Gastroesophageal sphincter (tissue), 4 donors: ENCODE measurements around a stretch of chr3.

GRCh38 chr3:128732310-128733157 is 6.6 kb downstream of the RAB7A start:
- PRO-cap, result no peak
- RAMPAGE, long total RNA, 4 experiments, result no peak in any of the 4 experiments

GRCh38 chr3:128766061-128766631 is 40.2 kb downstream of the RAB7A start:
- PRO-cap, result no peak
- RAMPAGE, long total RNA, 4 experiments, result no peak in any of the 4 experiments

GRCh38 chr3:128768114-128768847 is 42.3 kb downstream of the RAB7A start:
- PRO-cap, result no peak
- RAMPAGE, long total RNA, 4 experiments, result no peak in any of the 4 experiments

GRCh38 chr3:129039903-129040382 is 20.6 kb upstream of the GP9 start:
- PRO-cap, result no peak
- RAMPAGE, long total RNA, 4 experiments, result no peak in any of the 4 experiments

DNA sequence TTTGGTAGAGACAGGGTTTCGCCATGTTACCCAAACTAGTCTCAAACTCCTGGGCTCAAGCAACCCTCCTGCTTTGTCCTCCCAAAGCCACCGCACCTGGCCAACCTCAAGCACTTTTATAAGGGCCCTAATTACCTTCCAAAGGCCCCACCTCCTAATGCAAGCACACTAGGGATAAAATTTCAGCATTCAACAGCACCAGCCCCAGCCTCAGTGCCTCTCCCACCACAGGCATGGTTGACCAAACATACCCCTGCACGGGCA is 4.1 kb downstream of the GP9 start:
- PRO-cap, result no peak
- RAMPAGE, long total RNA, 4 experiments, result no peak in any of the 4 experiments

- PRO-cap, result no peak
- RAMPAGE, long total RNA, 4 experiments, result no peak in any of the 4 experiments
Measured at GRCh38 chr3:129067453-129068444, 7.2 kb downstream of the GP9 start.

GRCh38 chr3:129106084-129107094 is 15.2 kb downstream of the RAB43 start:
- PRO-cap, result no peak
- RAMPAGE, long total RNA, 4 experiments, result no peak in any of the 4 experiments

- PRO-cap, result no peak
- RAMPAGE, long total RNA, 4 experiments, result no peak in any of the 4 experiments
Measured at GRCh38 chr3:129121333-129121727, 274 bp downstream of the RAB43 start.

GRCh38 chr3:129134664-129135001 is 13.0 kb upstream of the RAB43 start:
- PRO-cap, result no peak
- RAMPAGE, long total RNA, 4 experiments, result no peak in any of the 4 experiments

GRCh38 chr3:129162660-129163827 is 2.2 kb upstream of the ISY1 start:
- PRO-cap, result no peak
- RAMPAGE, long total RNA, 4 experiments, result no peak in any of the 4 experiments

GRCh38 chr3:129245299-129246165 is 3.9 kb upstream of the COPG1 start:
- PRO-cap, result no peak
- RAMPAGE, long total RNA, 4 experiments, result no peak in any of the 4 experiments

DNA sequence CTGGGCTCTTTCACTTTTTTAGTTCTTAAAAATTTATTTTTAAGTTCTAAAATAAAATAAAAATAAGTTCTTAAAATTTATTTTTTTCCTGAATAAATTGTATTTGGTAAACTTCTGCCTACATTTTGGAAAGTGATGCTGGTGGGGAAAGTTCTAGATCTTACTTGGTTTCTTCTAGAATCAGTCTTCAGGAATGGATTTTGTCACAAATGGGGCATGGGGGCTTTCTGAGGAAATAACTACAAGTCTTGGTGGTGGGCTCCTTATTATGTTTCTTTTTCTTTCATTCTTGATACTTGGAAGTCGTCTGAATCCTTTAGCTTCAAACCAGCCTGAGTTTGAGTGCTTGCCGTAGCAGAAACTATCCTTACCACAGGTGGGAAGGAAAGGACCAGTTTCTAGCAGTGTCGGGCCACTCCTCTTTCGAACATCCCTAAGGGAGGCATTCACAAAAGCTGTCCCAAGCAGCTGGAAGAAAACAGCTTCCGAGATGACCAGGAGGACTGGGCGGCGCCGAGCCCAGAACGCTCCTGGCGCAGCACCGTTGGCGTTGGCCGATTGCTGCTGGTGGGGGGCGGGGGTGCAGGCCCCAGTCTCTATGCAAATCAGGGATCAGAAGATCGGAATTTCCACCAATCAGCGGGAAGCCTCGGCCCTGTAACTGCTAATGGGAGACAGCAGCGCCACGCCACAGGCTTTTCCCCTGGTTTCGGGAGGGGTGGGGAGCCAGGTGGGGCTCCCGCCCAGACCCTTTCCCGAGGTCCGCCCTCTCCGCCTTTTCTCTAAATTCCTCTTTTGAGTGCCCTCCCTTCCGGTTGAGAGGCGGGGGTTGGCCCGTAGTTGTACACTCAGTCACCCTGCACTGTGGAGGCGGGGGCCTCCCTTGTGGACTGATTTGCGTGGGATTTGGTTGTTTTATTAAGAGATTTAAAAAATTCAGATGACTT is 10.6 kb downstream of the H1-10 start:
- PRO-cap, result bidirectional peak, plus-strand start at position 856 of the sequence, minus-strand start at position 532 of the sequence
- RAMPAGE, long total RNA, 4 experiments, result no peak in any of the 4 experiments

DNA sequence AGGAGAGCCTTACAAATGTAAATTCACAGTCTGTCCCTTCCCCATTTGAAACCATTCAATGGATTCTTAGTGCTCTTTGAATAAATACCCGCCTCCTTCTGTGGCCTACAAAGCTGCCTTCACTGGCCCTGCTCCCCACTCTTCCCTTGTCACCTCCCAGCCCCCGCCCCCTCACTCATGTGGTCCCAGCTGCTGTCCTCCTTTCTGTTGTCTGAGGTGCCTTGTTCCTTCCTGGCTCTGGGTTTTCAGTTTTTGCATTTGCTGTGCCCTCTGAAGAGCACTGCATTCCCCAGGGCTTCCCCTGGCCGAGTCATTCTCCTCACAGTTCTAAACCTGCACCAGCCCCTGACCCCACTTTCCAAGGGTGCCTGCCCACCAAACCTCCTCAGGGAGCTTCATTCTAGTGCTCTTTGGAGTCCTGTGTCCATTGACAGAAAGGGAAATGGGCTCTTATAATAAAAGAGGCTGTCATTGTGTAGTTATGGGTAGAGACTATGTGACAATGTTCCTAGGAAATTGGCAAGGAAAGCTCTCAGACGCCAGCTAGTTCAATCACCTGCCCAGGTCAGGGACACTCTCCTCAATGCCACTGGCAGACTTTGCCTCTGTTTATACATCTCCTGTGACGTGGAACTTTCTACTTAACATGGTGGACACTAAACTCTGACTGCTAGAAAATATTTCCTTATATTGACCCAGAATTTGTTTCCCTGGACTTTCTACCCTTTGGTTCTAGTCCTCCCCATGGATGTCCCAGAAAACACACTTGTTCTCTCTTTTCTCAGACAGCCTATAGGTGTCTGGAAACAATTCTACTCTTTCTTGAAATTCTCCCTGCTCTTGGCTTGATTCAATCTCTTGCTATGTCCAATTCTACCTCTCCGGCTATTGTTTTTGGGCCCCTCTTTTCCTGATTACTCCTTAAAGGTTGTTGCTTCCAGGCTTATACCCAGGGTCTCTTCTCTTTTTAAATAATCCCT is 2.9 kb downstream of the EFCAB12 start:
- PRO-cap, result no peak
- RAMPAGE, long total RNA, 4 experiments, result no peak in any of the 4 experiments

GRCh38 chr3:129462304-129462916 is 22.4 kb downstream of the IFT122 start:
- PRO-cap, result no peak
- RAMPAGE, long total RNA, 4 experiments, result no peak in any of the 4 experiments

DNA sequence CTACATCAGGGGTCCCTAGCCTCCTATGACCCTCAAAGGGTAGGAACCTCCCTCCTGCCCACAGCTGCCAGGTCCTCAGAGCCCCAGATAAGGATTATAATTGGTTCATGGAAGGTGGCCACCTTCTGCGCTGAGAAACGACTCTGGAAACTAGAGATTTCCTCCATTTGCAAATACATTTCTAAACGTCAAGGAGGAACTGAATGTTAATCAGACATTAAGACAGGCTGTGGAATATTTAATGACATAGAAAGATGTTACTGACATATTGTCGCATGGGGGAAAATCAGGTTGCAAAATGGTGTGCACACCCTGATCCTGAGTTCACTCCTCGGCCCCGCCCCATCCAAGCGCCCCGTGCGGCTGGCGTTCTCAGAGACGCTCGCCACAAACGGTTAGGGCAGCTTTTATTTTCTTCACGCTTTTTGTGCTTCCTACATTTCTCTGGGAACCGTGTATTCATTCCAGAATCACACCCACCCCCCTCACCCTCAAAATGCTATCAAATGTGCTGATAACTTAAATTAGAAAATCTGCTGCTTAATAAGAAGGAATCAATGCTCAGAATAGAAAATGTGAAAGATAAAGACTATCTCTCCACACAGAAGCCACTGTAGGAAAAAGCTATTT is 10.8 kb downstream of the H1-8 start:
- PRO-cap, result no peak
- RAMPAGE, long total RNA, 4 experiments, result no peak in any of the 4 experiments

- PRO-cap, result bidirectional peak, plus-strand start at chr3:129557680, minus-strand start at chr3:129557380
- RAMPAGE, long total RNA, 4 experiments, result no peak in any of the 4 experiments
Measured at GRCh38 chr3:129557059-129558013, 14.4 kb downstream of the H1-8 start.

- PRO-cap, result no peak
- RAMPAGE, long total RNA, 4 experiments, result no peak in any of the 4 experiments
Measured at GRCh38 chr3:129577823-129578845, 28.3 kb downstream of the PLXND1 start.

DNA sequence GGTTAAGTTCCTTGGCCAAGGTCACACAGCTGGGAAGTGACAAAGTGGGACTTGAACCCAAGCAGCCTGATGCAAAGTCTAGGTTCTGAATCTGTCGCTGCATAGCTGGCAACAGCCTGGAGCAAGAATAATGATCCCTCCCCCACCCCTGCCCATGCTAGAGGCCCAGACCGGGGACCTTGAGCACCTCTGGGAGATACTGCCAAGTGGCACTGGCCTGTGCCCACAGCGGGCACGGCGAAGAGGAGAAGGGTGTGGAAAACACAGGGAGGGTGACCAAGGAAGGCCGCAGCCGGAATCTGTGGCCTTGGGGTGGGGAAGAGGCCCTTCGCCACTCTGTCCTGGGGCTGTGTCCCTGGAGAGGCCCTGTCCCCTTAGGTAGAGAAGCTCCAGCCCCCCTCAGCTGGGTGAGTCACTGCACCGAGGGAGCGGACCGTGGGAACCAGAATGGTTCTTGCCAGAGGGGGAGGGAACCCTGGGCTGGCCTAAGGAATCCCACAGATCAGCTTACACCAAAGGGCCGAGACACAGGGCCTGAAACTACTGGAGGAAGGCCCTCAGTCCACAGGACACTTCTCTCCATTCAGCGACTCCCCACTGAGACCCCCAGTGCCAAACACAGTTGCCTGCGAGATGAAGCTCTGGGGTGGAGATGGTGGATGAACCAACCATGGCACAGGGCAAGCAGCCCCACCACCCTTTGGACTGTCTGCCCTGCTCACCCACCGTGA is 3.4 kb downstream of the PLXND1 start:
- PRO-cap, result bidirectional peak, plus-strand start at position 515 of the sequence, minus-strand start at position 351 of the sequence
- RAMPAGE, long total RNA, 4 experiments, result no peak in any of the 4 experiments

GRCh38 chr3:129607475-129607888 is 1.0 kb upstream of the PLXND1 start:
- PRO-cap, result unidirectional peak, plus-strand start at chr3:129607622
- RAMPAGE, long total RNA, 4 experiments, result no peak in any of the 4 experiments

DNA sequence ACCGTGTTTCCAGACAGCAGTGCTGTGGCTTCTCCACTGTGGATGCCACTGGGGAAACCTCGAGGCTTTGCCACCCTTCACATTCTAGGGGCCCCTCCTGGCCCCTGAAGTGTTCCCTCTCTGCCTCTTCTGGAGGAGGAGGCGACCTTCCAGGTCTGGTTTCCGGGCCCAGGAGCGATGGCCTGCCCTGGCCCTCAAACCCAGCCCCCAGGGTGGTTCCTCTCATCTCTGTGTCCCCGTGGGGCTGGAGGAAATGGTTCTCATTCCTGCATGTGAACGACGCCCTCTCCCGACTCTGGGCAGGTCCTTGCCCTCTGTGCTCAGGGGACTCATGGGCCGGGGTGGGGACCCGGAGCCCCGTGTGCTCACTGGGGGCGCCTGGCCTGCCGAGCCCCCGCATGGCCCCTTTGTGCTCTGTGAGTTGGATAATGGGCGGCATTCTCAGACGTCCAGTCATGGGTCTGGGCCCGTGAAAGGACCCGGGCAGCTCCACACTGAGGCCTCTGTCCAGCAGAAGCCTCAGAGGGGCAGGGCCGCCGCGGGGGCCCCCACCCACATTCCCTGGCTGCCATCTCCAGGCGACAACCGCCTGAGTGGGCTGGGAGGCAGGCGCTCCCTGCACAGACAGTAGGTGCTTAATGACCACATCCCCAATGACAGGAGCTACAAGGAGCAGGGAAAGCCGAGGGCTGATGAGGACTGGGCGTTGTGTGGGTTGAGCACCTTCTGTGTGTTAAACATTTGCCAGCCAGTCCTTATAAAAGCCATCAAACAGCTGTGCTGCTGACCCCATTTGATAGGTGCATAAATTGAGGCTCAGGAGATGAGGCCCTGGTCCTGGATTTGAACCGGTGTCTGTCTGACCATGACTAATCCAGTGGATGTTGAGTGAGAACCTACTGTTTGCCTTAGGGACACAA is 5.5 kb upstream of the PLXND1 start:
- PRO-cap, result bidirectional peak, plus-strand start at position 581 of the sequence, minus-strand start at position 297 of the sequence
- RAMPAGE, long total RNA, 4 experiments, result no peak in any of the 4 experiments